ENCODE results near the gene C17orf113.

DNA sequence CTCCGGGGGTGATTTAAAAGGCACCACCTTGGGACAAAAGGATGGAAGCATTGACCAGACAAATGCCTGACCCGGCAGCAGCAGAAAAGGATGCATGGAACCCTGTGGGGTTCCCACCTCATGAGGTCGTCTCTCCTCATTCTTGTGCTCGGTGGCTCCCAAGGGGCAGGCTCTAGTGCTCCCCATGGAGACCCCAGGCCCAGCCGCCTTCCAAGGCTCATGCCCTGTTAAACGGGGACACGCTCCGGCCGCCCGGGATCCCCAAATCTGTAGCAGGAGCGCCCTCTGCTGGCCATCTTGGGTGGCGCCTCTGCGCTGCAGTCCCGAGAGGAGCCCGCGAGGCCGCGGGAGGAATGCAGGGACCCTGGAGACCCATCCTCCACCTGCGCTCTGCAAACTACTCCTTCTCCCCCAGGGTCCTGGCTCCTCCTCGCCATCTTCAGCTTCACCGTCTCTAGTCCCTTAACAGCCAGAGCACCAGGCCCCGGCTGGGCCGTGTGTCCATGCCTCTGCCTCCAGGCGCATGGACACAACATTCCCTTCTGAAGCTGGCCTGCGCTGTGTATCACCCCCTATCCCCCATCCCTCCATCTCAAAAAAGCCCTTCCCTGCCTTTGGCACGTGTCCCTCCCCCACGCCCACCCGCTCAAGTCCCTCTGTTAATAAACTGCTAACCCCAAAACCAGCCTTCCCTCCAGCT is 23.6 kb upstream of the KRT17 start:
- RRBS, 2 experiments, result 0 to 34% methylated on average over 1 to 2 of the region's 28 CpGs
CAGE:
- cytosol, long polyA minus RNA, result no peak
- cytosol, long polyA plus RNA, result no peak
- long polyA plus RNA, result no peak
- nucleus, long polyA minus RNA, result no peak
- nucleus, long polyA plus RNA, result no peak

GRCh38 chr17:41693372-41693729 is 4.7 kb downstream of the EIF1 start:
- RRBS, 2 experiments, result no CpG with 5 or more reads among the region's 3 CpGs
CAGE:
- cytosol, long polyA minus RNA, result no peak
- cytosol, long polyA plus RNA, result no peak
- long polyA plus RNA, result no peak
- nucleus, long polyA minus RNA, result no peak
- nucleus, long polyA plus RNA, result no peak

GRCh38 chr17:41718078-41718391 is 5.9 kb downstream of the GAST start:
- RRBS, 2 experiments, result no CpG with 5 or more reads among the region's 6 CpGs
CAGE:
- cytosol, long polyA minus RNA, result no peak
- cytosol, long polyA plus RNA, result no peak
- long polyA plus RNA, result no peak
- nucleus, long polyA minus RNA, result no peak
- nucleus, long polyA plus RNA, result no peak

- RRBS, 2 experiments, result no CpG with 5 or more reads among the region's 14 CpGs
CAGE:
- cytosol, long polyA minus RNA, result no peak
- cytosol, long polyA plus RNA, result no peak
- long polyA plus RNA, result no peak
- nucleus, long polyA minus RNA, result no peak
- nucleus, long polyA plus RNA, result no peak
Measured at GRCh38 chr17:41781254-41782106, 5.0 kb downstream of the JUP start.

DNA sequence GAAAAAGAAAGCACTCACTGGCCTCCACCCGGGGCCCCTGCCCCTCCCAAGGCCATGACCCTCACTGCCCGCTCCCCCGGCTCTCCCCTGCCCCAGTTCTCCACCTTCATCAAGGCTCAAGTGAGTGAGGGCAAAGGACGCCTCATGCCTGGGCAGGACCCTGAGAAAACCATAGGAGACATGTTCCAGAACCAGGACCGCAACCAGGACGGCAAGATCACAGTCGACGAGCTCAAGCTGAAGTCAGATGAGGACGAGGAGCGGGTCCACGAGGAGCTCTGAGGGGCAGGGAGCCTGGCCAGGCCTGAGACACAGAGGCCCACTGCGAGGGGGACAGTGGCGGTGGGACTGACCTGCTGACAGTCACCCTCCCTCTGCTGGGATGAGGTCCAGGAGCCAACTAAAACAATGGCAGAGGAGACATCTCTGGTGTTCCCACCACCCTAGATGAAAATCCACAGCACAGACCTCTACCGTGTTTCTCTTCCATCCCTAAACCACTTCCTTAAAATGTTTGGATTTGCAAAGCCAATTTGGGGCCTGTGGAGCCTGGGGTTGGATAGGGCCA is 9.4 kb downstream of the FKBP10 start:
- RRBS, 2 experiments, result 80 to 84% methylated on average over 3 of the region's 14 CpGs
CAGE:
- cytosol, long polyA minus RNA, result no peak
- cytosol, long polyA plus RNA, result no peak
- long polyA plus RNA, result no peak
- nucleus, long polyA minus RNA, result no peak
- nucleus, long polyA plus RNA, result no peak

GRCh38 chr17:41907298-41907863 is 11.4 kb downstream of the ACLY start:
- RRBS, 2 experiments, result no CpG with 5 or more reads among the region's 10 CpGs
CAGE:
- cytosol, long polyA minus RNA, result no peak
- cytosol, long polyA plus RNA, result no peak
- long polyA plus RNA, result no peak
- nucleus, long polyA minus RNA, result no peak
- nucleus, long polyA plus RNA, result no peak

DNA sequence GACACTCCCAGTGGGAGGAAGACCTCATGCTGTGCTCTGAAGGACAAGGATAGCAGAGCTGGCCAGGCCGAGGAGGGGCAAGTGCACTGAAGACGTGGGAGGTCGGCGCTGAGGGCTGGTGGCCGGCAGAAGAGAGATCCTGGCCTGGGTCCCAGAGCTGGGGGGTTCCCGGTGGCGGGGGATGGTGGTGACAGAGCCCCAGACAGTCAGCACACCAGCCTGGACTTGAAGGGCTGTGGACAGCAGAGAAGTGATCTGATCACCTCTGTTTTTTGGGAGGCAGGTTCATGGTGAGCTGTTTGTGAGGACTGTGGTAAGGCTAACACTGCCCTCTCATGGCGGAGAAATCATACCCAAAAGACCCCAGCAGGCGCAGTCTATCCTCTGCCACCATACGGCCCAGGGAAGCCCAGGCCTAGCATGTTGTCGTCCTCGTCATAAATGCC is 7.0 kb upstream of the CNP start:
- RRBS, 2 experiments, result 5% methylated on average over 2 of the region's 12 CpGs; no CpG with 5 or more reads in 1 of the 2 experiments
CAGE:
- cytosol, long polyA minus RNA, result no peak
- cytosol, long polyA plus RNA, result no peak
- long polyA plus RNA, result no peak
- nucleus, long polyA minus RNA, result no peak
- nucleus, long polyA plus RNA, result no peak

DNA sequence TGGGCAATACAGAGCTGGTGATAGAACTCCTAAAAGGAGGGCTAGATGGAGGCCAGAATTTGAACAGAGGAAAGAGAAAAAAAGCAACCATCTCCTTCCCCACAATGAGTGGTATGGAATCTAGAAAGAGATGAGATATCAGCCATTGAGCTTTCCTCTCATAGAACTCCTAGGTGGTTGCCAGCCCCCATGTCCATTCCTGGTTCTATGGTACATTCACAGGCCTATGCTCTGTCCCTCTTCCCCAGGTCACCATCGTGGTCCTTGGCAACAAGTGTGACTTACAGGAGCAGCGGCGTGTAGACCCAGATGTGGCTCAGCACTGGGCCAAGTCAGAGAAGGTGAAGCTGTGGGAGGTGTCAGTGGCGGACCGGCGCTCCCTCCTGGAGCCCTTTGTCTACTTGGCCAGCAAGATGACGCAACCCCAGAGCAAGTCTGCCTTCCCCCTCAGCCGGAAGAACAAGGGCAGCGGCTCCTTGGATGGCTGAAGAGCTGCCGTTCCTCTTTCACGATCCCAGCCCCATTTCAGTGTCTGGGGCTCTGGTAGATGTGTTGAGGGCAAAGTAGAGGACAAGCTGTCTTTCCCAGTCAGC is 3.6 kb downstream of the NKIRAS2 start:
- RRBS, 2 experiments, result 78 to 85% methylated on average over 3 of the region's 11 CpGs
CAGE:
- cytosol, long polyA minus RNA, result no peak
- cytosol, long polyA plus RNA, result no peak
- long polyA plus RNA, result no peak
- nucleus, long polyA minus RNA, result no peak
- nucleus, long polyA plus RNA, result no peak

DNA sequence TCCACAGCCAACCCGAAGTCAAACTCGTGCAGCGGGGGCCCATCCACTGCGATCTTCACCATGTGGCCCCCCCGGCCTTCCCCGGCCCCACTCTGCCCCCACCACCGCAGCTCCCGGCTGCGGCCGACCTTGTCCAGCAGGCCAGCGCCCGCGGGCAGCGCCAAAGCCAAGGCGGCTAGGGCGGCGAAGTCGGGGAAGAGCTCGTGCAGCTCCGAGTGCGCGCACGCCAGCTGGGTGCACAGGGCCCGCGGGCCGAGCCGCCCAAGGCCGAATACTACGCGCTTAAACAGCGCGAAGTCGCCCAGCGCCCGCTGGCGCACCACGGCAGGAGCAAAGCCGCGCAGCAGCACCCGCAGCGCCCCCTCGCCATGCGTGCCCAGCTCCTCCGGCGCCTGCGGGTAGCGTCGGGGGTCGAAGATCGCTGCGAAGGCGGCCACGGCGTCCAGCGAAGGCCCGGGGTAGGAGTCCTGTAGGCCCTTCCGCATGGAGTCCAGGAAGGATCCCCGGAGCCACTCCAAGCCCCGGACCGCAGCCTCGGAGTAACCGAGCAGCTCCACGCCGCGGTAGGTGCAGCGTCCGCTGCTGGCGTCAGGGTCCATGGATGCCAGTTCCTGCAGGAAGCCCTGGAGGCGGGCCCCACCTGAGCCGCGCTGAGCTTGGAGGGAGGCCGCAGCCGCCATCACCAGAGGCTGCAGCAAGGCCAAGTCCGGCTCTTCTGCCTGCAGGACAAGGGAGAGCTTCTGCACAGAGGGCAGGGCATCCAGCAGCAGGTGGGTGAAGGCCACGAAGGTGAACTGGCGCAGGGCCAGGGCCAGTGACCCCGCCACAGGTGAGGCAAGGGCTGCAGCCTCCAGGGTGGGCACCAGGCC is 10.4 kb downstream of the C17orf113 start:
- RRBS, 2 experiments, result 88 to 90% methylated on average over 15 of the region's 77 CpGs
CAGE:
- cytosol, long polyA minus RNA, result no peak
- cytosol, long polyA plus RNA, result no peak
- long polyA plus RNA, result no peak
- nucleus, long polyA minus RNA, result no peak
- nucleus, long polyA plus RNA, result no peak

- RRBS, 2 experiments, result 2% methylated on average over 18 to 24 of the region's 75 CpGs
CAGE:
- cytosol, long polyA minus RNA, result no peak
- cytosol, long polyA plus RNA, result no peak
- long polyA plus RNA, result no peak
- nucleus, long polyA minus RNA, result no peak
- nucleus, long polyA plus RNA, result no peak
Measured at GRCh38 chr17:42050316-42051359, at the start of gene C17orf113. C17orf113 (minus strand) TSS chr17:42050601.

- RRBS, 2 experiments, result no CpG with 5 or more reads among the region's 11 CpGs
CAGE:
- cytosol, long polyA minus RNA, result no peak
- cytosol, long polyA plus RNA, result no peak
- long polyA plus RNA, result no peak
- nucleus, long polyA minus RNA, result no peak
- nucleus, long polyA plus RNA, result no peak
Measured at GRCh38 chr17:42193187-42193772, 1.0 kb downstream of the GHDC start.

GRCh38 chr17:42270463-42271476 is 5.4 kb downstream of the STAT5B start:
- RRBS, 2 experiments, result no CpG with 5 or more reads among the region's 10 CpGs
CAGE:
- cytosol, long polyA minus RNA, result no peak
- cytosol, long polyA plus RNA, result no peak
- long polyA plus RNA, result no peak
- nucleus, long polyA minus RNA, result no peak
- nucleus, long polyA plus RNA, result no peak

- RRBS, 2 experiments, result no CpG with 5 or more reads among the region's 7 CpGs
CAGE:
- cytosol, long polyA minus RNA, result no peak
- cytosol, long polyA plus RNA, result no peak
- long polyA plus RNA, result no peak
- nucleus, long polyA minus RNA, result no peak
- nucleus, long polyA plus RNA, result no peak
Measured at GRCh38 chr17:42272091-42273174, 3.8 kb downstream of the STAT5B start.

DNA sequence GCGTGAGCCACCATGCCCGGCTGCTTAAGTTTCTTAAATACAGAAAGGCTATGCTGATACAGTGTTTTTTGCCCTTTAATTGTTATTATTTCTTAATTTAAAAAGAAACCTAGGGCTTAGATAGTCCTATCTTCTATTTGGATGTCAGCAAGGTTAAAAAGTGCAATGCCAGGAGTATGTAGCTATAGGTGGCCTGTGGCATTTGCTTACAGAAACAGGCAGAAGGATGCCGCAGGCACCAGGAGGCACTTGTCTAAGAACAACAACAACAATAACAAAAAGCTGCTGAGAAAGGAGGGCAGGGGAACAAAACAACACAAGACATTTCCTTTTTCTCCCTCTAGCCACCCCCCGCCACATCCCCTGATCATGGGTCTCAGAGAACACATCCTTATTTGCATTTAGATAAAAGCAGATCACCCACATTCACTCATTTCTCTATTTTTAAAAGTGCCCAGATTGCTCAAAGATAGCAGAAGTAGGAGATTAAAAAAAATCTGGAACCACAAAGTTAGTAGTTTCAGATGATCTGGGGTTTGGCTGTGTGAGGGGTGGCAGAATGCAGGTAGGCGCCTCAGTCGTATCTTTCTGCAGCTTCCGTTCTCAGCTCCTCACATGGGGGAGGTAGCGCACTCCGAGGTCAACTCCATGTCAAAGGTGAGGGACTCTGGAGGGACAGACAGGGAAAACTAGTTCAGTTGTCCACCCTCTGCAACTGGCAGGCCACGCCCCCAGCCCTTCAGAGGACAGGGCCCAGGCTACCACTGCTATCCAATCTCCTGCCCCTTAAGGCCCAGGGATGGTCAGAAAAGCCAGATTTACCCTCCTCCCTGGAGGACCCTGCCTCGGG is 27.1 kb downstream of the STAT5A start:
- RRBS, 2 experiments, result no CpG with 5 or more reads among the region's 11 CpGs
CAGE:
- cytosol, long polyA minus RNA, result no peak
- cytosol, long polyA plus RNA, result no peak
- long polyA plus RNA, result no peak
- nucleus, long polyA minus RNA, result no peak
- nucleus, long polyA plus RNA, result no peak

DNA sequence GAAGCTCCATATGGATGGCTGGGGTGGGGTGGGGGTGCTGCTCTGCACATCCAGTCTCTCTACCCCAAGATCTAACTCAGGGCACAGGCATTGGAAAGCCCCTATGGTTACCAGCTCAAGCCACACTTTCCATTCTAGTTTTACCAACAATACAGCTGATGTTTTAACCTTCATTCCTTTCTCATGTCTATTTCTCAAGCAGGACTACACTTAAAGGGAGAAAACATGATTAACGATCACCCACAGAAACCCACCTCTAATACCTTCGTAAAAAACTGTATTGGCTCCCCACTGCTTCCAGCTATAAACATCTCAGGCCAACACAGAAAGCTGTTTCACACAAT is 47.3 kb downstream of the STAT3 start:
- RRBS, 2 experiments, result no CpG with 5 or more reads among the region's 2 CpGs
CAGE:
- cytosol, long polyA minus RNA, result no peak
- cytosol, long polyA plus RNA, result no peak
- long polyA plus RNA, result no peak
- nucleus, long polyA minus RNA, result no peak
- nucleus, long polyA plus RNA, result no peak

DNA sequence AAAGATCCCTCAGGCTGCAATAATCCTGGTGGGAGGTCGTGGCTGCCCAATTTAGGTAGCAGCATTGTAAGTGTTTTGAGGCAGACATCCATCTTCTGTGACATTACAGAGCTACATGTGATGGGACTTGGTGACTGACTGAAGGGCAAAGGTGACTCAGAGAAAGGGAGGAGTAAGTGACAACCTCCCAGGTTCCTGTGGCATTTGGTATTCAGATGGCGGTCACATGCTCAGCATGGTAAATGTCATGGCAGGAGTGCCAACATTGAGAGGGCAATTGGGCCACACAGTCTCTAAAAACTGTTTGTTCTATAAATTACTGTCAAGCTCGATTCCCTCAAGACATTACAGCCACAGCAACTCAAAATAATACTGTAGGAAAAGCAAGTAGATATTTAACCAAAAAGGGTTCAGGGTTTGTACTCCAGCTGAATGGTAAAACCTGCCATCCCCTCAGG is 26.4 kb downstream of the STAT3 start:
- RRBS, 2 experiments, result no CpG with 5 or more reads among the region's 3 CpGs
CAGE:
- cytosol, long polyA minus RNA, result no peak
- cytosol, long polyA plus RNA, result no peak
- long polyA plus RNA, result no peak
- nucleus, long polyA minus RNA, result no peak
- nucleus, long polyA plus RNA, result no peak

DNA sequence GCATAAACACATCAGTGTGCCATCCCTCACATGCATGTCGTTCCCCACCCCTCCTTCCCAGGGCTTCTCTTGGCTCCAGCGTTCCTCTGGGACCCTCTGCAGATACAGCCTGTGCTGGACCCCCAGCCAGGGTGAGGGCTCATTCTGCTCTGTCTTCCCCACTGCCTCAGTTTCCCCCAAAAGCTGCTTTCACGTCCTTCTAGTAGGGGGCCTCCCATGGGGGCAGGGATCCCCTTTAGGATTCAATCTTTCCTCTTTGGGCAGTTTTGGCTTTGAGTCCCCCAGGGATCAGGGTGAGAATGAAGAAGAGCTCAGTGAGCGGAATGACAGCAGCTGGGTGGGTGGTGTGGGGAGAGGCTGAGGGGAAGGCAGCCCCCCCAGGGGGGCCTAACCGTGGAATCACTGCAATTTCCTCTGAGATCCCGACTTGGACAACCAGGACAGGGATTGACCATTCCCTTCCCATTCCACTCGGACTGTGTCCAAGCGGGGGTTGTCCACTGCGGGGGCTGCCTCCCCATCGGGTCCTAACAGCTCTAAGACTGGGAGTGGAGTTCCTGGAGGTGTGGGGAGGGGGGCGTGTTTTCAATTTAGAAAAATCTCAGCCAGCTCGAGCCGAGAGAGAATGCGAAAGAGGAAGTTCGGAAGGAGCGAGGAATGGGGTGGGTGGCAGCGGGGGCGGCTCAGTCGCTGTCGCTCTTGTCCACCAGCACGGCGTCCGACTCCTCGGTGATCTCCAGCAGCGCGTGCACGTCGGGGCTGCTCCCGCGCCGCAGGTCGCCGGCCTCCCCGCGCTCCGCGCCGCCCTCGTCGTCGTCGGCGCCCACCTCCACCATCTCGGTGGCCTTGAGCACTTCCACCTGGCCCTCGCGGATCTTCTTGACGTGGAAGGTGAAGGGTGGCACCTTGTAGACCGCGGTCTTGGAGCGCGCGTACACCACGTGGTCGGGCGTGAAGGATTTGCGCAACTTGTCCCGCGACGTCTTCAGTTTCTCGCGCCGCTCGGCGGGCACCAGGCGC is 16.1 kb upstream of the STAT3 start:
- RRBS, 2 experiments, result no CpG with 5 or more reads among the region's 65 CpGs
CAGE:
- cytosol, long polyA minus RNA, result no peak
- cytosol, long polyA plus RNA, result no peak
- long polyA plus RNA, result no peak
- nucleus, long polyA minus RNA, result no peak
- nucleus, long polyA plus RNA, result no peak

DNA sequence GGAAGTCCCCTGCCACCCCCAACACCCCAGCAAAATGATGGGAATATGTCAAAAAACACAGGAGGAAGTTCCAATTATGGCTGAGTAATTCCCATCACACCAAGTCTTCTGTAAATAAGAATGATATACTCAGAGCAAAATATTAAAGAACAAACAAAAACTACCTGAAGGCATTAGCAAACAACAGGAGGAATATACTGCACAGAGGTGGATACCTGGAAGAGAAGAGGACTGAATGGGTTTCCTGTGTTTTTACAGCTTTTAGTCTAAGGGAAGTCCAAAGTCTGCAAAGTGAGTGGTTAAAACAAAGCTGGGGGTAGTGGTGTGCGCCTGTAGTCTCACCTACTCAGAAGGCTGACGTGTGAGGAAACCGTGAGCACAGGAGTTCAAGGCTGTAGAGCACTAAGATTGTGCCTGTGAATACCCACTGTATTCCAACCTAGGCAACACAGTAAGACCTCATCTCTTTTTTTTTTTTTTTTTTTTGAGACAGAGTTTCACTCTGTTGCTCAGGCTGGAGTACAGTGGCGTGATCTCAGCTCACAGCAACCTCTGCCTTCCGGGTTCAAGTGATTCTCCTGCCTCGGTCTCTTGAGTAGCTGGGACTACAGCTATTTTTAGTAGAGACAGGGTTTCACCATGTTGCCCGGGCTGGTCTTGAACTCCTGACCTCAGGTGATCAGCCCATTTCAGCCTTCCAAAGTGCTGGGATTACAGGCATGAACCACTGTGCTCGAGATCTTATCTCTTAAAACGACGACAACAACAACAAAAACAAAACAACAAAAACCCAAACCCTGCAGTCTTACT is 16.9 kb upstream of the ATP6V0A1 start:
- RRBS, 2 experiments, result no CpG with 5 or more reads among the region's 10 CpGs
CAGE:
- cytosol, long polyA minus RNA, result no peak
- cytosol, long polyA plus RNA, result no peak
- long polyA plus RNA, result no peak
- nucleus, long polyA minus RNA, result no peak
- nucleus, long polyA plus RNA, result no peak

DNA sequence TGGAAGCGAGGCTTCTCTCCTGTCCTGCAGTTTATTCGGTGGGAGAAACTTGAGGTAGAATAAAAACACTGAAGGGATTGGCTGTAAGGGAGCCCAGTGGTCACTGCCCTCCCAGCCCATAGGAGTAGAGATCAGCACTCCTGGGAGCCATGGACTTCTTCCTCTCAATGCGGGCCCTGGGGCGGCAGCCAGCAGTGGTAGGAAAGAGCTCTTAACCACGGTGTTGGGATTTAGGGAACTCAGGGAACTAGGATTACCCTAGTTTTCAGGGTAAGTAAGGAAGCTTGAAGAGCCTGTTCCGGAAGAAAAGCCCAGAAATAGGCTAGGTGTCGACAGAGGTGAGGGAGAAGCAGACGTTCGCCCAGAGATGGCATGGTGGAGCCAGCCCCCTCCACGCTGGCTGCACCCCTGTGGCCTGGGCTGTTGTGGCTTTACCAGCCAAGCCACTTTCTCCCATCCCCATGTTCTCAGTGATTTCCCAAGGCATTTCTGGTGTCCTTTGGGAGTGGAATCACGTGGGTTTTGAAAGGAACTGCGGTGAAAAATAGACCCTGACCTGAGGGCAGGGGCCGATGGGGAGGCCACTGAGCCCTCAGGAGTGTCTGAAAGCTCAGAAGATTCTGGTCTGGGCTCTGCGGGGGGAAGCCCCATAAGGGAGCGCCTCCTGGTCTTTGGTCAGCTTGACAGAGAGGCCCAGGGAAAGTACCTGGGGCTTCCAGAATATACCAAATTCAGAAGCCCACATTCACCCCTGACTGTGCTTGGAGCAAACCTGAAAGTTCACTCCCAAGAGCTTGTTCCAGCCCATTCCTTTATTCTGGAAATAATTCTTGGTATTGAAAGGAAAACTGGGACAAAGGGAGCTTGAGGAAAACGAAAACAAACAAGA is 23.5 kb upstream of the NAGLU start:
- RRBS, 2 experiments, result no CpG with 5 or more reads among the region's 16 CpGs
CAGE:
- cytosol, long polyA minus RNA, result no peak
- cytosol, long polyA plus RNA, result no peak
- long polyA plus RNA, result no peak
- nucleus, long polyA minus RNA, result no peak
- nucleus, long polyA plus RNA, result no peak

GRCh38 chr17:42544960-42545648 is 7.6 kb upstream of the HSD17B1 start:
- RRBS, 2 experiments, result no CpG with 5 or more reads among the region's 13 CpGs
CAGE:
- cytosol, long polyA minus RNA, result no peak
- cytosol, long polyA plus RNA, result no peak
- long polyA plus RNA, result no peak
- nucleus, long polyA minus RNA, result no peak
- nucleus, long polyA plus RNA, result no peak